Caco-2 (cell line): Measurements from ENCODE around the gene METTL27.

GRCh38 chr7:73357777-73358976, 30.2 kb downstream of the FKBP6 start:
- PRO-cap, result no peak
- RRBS, result 69% methylated on average over 2 of the region's 33 CpGs

DNA sequence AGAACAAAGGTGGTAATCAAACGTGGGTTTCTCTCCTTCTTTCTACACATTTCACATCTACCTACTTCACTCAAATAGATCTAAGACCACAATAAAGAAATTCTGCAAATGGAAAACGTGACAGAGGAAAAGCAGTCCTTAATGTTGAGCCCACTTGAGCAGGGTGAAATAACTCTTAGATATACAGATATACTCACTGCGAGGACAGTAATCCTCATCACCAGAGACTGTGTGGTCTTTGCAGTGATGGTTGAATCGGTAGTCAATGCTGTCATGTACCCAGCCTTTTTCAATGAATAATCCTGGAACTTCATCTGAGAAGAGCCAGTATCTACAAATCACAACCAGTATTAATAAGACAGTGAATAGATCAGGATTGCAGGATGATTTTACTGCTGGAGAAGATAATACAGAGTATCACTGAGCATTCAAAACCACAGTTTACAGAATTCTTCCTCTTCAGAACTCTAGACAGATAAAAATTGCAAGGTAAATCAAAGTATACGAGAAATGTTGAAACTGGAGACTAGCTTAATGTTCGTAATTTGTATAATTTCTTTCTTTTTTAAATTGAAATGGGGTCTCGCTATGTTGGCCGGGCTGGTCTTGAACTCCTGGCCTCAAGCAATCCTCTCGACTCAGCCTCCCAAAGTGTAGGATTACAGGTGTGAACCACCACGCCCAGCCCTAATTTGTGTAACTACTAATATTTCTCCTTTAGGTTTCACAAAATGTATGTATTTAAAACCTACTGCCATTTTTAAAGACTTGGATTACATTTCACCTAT, 35.9 kb downstream of the FZD9 start:
- PRO-cap, result no peak
- RRBS, result no CpG with 5 or more reads among the region's 10 CpGs

- PRO-cap, result no peak
- RRBS, result no CpG with 5 or more reads among the region's 5 CpGs
Observed at GRCh38 chr7:73508226-73508703, 13.8 kb downstream of the BAZ1B start.

GRCh38 chr7:73593693-73594333, 15.4 kb upstream of the TBL2 start:
- PRO-cap, result no peak
- RRBS, result 95% methylated on average over 2 of the region's 13 CpGs

DNA sequence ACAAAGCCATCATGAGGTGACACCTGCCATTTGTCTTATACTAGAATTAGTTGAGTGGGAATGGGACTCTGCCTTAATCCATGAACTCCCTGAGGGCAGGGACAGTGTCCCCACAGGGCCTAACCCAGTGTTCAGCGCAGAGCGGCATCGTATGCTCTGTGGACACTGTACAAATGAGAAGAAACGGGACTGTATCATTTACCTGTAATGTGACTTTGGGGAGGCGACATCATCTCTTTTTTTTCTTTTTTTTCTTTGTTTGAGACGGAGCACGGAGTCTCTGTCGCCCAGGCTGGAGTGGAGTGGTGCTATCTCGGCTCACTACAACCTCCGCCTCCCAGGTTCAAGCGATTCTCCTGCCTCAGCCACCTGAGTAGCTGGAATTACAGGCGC, 1.5 kb upstream of the VPS37D start:
- PRO-cap, result no peak
- RRBS, result no CpG with 5 or more reads among the region's 12 CpGs

DNA sequence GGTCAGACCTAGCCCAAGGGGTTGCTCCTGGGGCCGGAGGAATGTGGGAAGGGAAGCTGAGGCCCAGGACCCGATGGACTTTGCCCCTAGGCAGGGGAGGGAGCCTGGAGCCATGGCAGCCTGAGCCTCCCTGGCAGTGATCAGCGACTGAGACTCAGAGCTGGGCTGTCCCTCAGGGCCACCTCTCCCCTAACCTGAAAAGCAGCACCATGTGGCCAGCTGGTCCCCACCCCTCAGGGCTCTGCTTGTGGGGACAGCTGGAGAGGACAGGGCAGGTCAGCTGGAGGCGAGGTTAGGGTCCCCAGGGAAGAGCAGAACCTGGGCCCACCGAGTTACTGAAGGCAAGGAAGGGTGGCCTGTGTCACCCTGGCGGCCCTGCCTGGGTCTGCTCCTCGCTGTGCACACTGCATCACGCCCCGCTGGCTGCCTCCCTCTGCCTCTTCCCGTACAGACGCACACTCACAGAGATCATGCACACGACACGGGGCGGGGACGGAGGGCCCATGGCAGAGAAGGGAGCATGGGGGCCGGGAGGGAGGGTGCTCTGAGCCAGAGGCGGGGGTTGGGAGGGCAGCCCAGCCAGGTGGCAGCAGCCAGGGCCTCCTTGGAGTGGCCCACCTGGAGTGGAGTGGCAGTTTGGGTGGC, 16.5 kb downstream of the BUD23 start:
- PRO-cap, result no peak
- RRBS, result no CpG with 5 or more reads among the region's 17 CpGs

GRCh38 chr7:73715326-73716374, 3.8 kb downstream of the STX1A start:
- PRO-cap, result bidirectional peak, plus-strand start at chr7:73716108, minus-strand start at chr7:73715929
- RRBS, result 62% methylated on average over 8 of the region's 22 CpGs

GRCh38 chr7:73740746-73741286, 2.2 kb upstream of the ABHD11 start:
- PRO-cap, result bidirectional peak, plus-strand start at chr7:73740974, minus-strand start at chr7:73740841
- RRBS, result no CpG with 5 or more reads among the region's 9 CpGs

- PRO-cap, result bidirectional peak, plus-strand start at chr7:73742587, minus-strand start at chr7:73742344; bidirectional peak, plus-strand start at chr7:73743191, minus-strand start at chr7:73742877
- RRBS, result 3% methylated on average over 10 of the region's 35 CpGs
Observed at GRCh38 chr7:73742104-73743242, 3.9 kb upstream of the ABHD11 start.

- PRO-cap, result no peak
- RRBS, result no CpG with 5 or more reads among the region's 54 CpGs
Observed at GRCh38 chr7:73769494-73770074, 486 bp downstream of the CLDN3 start.

DNA sequence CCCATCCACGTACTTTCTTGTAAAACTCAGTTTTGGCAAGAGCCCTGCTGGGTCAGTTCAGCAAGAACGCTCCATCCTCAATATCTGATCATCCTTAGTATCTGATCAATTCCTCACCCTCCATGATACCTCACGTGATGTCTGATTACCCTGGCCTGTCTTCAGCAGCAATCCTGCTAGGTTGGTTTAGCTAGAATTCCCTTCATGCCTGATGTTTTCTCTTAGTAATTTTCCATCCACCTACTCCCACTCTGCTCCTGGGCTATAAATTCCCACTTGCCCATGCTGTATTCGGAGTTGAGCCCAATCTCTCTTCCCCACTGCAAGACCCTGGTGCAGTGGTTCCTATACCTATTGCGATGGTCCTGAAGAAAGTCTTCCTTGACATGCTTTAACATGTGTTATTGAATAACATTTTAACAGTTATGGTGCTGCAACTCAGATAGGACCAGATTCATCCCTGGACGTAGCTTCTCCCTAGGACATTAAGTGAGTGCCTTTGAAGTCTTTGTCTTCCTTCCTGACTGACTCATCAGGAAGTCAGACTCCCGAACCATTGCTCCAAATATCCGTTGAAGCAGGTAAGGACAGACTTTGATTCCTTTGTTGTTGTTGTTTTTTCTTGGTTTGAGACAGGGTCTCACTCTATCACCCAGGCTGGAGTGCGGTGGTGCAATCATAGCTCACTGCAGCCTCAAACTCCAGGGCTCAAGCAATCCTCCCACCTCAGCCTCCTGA, 29.3 kb upstream of the CLDN3 start:
- PRO-cap, result no peak
- RRBS, result no CpG with 5 or more reads among the region's 9 CpGs

- PRO-cap, result bidirectional peak, plus-strand start at chr7:73842702, minus-strand start at chr7:73842507
- RRBS, result 77% methylated on average over 1 of the region's 47 CpGs
Observed at GRCh38 chr7:73842030-73842932, at the start of gene METTL27. Gene METTL27 (minus strand): TSS chr7:73842516.

- PRO-cap, result no peak
- RRBS, result 98% methylated on average over 5 of the region's 14 CpGs
Observed at GRCh38 chr7:73895086-73895744, 34.3 kb downstream of the TMEM270 start.

DNA sequence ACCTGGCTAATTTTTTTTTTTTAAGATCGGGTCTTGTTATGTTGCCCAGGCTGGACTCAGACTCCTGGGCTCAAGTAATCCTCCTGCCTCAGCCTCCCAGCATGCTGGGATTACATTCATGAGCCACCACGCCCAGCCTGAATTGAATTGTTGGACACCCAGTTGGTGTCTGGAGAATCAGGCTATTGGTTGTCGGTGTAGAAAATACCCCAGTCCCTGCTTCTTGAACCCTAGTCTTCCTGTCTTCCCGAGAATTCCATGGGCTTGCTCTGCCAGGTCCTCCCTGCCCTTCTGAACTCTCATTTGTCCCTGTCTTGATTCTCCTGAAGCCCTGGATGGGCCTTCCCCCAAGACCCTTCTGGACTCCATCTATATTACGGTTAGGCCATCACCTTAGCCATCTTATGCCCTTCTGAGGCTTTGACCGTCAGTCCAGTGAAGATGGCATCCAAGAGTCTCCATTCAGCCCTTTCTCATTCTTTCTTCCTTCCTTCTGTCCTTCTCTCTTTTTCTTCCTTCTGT, 53.7 kb downstream of the TMEM270 start:
- PRO-cap, result unidirectional peak, plus-strand start at position 247 of the sequence
- RRBS, result no CpG with 5 or more reads among the region's 6 CpGs

- PRO-cap, result no peak
- RRBS, result 97% methylated on average over 4 of the region's 14 CpGs
Observed at GRCh38 chr7:74012915-74013370, 15.0 kb upstream of the ELN start.

DNA sequence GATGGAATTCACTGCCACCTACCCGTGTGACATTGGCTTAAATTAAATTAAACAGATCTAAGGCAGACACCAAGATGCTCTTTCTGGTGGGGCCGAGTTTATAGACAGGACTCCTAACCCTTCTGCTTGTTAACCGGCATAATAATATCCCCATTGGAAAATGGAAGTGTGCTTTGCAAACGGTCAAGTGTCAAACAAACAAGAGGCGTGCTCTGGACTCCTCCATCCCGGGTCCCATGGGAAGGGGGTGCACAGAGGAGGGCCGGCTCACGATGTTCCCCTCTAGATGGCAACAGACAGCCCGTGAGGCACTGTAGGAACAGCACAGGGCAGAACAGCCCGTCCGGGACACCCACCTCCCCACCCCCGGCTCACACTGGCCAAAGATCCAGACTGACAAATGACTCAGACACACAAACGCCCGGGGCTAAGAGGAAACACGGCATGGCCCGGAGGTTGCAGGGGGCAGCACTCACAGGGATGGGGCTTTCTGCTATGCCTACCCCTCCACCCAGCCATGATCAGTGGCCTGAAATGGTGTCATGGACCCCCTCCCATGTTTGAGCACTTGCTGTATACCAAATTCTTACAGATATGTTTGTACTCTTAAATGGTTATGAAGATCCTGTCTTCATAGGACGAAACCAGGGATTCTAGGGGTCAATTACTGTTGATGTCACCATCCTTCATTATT, 4.9 kb upstream of the ELN start:
- PRO-cap, result no peak
- RRBS, result 21% methylated on average over 10 of the region's 17 CpGs

GRCh38 chr7:74032922-74033995, 5.3 kb downstream of the ELN start:
- PRO-cap, result no peak
- RRBS, result 55% methylated on average over 2 of the region's 29 CpGs

DNA sequence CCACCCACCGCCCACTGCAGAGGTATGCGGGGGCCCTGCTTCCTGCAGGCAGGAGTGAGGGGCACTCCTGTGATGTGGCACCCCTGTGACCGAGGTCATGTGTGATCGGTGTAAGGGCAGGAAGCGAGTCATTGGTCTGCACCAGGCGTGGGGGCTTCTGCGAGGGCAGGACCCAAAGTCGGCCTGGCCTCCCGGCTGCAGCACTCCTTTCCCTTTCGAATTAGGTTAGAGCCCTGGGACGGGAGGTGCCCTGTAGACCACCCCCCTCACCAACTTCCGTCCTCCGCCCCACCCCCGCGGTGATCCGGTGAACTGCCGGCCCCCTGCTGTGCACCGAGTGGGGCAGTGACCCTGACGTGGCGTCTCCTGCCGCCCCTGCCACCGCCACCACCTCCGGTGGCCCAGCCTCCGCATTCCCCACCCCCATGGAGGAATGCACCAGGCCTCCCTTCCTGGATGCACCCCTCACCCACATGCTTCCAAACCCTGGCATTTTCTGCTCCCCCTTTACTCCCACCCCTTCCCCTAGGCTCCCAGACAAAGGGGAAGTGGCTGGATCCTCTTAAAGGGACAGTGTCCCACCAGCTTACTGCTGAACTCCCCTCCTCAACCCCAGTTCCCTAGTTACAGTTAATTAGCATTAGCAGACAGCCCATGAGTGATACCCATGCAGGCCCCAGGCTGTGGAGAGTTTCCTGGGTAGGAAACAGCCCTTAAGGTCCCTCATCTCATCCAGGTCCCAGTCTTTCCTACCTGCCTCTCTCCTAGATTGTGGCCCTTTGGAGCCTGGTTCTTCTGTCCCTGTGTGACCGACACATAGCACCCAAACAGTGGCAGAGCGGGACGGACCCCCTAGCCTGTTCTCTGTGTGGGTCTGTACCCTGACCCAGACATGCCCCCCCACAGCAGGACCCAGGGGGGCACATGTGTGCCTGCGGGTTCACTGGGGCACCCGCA, 11.1 kb downstream of the LIMK1 start:
- PRO-cap, result no peak
- RRBS, result 98% methylated on average over 13 of the region's 29 CpGs

GRCh38 chr7:74174455-74175247, 495 bp downstream of the EIF4H start:
- PRO-cap, result unidirectional peak, minus-strand start at chr7:74174911; unidirectional peak, minus-strand start at chr7:74174980
- RRBS, result 3% methylated on average over 53 of the region's 72 CpGs

- PRO-cap, result no peak
- RRBS, result 96% methylated on average over 7 of the region's 17 CpGs
Observed at GRCh38 chr7:74312407-74313204, 23.4 kb downstream of the CLIP2 start.